Subcutaneous preadipocyte (primary cell): ENCODE measurements around the gene UTRN.

- CAGE, long polyA plus RNA, result no peak
Measured at GRCh38 chr6:144159733-144160130, 9.4 kb downstream of the STX11 start.

GRCh38 chr6:144170049-144170628 lies 19.8 kb downstream of the STX11 start:
- CAGE, long polyA plus RNA, result no peak

- CAGE, long polyA plus RNA, result no peak
Measured at GRCh38 chr6:144265929-144266437, 19.2 kb upstream of the UTRN start.

- CAGE, long polyA plus RNA, result no peak
Measured at GRCh38 chr6:144284525-144285713, at the start of gene UTRN. Gene UTRN (plus strand): TSS chr6:144285335.

GRCh38 chr6:144378252-144378899 lies 93.2 kb downstream of the UTRN start:
- CAGE, long polyA plus RNA, result no peak

- CAGE, long polyA plus RNA, result no peak
Measured at GRCh38 chr6:144415080-144415486, 129.9 kb downstream of the UTRN start.

GRCh38 chr6:144623670-144624469 lies 338.7 kb downstream of the UTRN start:
- CAGE, long polyA plus RNA, result no peak

DNA sequence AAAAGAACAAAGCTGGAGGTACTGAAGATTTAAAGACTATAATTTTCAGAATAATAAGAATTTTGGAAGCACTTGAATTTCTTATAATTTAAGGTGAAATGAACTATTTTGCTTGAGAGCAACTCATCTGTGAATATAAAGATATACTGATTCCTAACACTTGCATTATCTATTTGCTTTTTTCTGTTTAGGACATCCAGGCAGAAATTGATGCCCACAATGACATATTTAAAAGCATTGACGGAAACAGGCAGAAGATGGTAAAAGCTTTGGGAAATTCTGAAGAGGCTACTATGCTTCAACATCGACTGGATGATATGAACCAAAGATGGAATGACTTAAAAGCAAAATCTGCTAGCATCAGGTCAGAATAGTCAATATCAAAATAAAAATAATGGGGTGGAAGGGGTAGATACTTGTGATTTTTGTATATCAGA lies 393.1 kb downstream of the UTRN start:
- CAGE, long polyA plus RNA, result no peak

DNA sequence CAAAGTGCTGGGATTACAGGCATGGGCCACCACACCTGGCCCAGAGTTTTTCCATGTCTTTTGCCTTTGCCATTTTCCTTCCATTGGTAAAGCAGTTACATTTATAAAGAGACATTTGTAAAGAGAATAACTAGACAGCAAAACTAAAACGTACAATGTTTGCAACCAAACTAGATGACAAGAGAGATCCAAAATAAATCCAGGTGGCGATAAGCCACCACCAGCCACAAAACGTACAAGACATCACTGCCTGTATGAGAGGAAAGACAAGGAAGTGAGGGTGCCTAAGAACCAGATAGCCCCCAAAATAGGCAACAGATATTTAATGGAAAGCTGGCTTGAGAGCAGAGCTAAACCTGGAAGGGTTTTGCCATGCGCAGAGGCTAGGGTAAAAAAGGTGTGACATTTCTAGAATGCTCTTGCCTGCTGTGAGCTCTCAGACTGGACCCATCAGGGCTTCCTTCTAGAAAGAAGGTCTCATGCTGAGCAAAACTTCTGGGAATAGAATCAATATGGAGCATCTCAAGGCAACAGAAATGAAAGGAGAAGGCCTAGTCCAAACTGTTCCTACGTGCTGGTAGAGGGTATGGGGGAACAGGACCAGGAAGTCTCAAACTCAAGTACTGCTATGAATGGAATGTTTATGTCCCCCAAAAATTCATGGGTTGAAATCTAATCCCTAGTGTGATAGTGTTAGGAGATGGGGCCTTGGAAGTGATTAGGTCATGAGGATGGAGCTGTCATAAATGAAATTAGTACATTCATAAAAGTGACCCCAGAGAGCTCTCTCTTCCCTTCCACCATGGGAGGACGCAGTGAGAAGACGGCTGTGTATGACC lies 528.5 kb downstream of the UTRN start:
- CAGE, long polyA plus RNA, result no peak

- CAGE, long polyA plus RNA, result no peak
Measured at GRCh38 chr6:145076180-145076627, 659.1 kb downstream of the EPM2A start.

GRCh38 chr6:146770916-146771605 lies 172.3 kb downstream of the ADGB start:
- CAGE, long polyA plus RNA, result no peak

GRCh38 chr6:146803493-146804065 lies 204.8 kb downstream of the ADGB start:
- CAGE, long polyA plus RNA, result no peak

- CAGE, long polyA plus RNA, result no peak
Measured at GRCh38 chr6:146860464-146861306, 261.9 kb downstream of the ADGB start.

- CAGE, long polyA plus RNA, result no peak
Measured at GRCh38 chr6:146889253-146889644, 290.5 kb downstream of the ADGB start.

DNA sequence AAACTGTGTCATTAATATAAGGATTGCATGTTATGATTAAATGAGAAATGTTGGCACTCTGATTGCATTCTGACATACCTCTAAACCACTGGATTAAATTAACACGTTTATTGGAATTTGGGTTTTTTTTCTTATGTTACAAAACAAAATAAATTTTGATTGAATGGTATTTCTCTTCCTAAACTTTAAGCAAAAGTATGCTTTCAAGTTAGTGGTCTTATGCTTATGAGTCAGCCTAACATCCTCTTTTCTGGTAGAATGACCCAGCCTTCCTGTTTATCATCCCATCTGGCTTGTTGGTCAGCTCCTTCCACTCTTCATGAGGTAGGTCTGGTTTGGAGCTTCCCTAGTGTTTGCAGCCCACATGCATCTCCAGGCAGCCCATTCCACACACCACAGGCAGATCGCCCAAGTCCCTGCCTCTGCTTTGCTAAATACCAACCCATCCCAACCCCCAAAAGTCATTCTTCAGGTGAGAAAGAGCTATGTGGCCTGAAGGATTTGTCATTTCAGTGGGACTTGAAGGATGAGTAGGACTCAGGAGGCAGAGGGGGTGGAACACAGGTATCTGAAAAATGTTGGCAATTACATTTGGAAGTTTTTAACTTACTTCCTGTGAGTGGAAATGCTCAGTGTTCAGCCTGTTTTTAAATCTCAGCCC lies 293.9 kb downstream of the ADGB start:
- CAGE, long polyA plus RNA, result no peak

- CAGE, long polyA plus RNA, result no peak
Measured at GRCh38 chr6:147204459-147204792, 209 bp downstream of the STXBP5 start.

DNA sequence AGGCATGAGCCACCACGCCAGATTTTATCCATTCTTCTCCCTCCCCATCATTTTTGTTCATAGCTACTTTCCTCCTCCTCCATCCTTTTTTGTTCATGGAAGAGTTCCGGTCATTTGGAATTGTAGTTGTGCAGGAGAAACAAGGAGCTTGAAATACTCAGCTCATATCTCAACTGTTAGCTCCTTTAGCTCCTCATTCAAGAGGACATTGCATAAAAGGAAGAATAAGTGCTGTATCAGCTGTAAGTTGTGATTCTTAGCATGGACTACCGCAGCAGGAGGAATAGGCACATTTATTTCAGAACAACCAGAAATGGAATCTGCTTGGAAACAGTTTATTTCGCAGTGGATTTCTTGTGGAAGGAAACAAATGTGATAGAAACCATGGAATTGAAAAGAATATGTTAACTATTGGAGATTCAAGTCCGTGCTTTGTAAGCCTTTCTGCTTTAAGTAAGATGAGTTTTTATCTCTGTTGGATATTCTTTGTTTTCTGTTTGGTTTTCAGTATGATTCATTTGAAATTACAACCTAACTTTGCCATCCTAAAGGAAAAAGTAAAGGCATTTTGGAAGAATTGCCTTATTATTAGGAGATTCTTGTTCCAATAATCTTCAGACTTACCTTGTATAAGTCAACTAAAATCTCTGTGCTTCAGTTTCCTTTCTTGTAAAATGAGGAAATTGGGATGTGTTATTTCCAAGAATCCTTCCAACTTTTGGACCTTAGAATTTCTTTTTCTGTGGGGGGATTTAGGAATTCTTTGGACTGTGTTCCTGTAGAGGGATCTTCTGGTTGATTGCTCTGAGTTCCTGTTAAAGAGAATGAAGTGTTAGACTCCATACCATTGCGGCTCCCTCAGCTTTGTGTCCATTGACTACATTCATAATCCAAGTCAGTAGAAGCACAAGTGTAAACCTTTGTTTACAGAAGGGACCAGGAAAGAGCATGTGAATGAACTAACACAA lies 7.9 kb downstream of the STXBP5 start:
- CAGE, long polyA plus RNA, result no peak

DNA sequence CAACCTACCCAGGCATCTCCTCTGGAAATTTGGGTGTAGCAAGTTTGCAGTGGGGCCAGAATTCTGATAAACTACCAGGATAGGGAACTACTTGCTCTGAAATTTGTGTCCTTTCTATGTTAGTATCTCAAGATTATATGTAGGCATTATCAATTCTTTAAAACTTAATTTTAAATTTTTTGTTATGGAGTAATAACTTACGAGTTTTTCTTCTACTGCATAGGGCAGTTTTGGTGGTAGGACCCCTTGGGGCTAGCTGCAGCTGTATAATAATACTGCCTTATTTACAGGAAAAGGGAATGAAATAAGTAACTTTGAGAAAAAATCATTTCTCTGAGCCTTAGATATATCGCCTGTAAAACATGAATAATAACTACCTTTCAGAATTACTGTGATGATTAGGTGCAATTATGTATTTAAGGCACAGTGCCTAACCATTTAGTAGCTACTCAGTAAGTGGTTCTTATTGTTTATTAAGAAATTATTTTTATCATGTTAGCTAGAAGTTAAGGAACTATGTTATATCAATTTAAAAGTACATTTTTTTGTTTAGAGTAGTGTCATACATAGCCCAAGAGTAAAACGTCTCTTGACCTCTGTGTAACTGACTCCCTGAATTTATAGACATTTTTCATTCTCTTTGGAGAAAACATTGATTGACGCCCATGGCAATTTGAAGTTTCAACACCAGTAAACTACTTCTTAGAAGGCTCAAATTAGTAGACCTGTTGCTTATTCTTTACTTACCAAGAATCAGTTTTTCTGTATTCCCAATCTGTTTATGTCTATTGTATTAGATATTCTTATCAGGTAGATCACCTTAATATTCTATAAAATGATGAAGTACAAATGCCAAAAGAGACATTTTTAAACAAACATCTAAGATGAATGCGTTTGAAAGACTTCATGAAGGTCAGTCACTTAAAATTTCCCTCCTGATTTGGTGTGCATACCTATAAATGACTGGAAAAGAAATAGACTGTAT lies 28.4 kb downstream of the STXBP5 start:
- CAGE, long polyA plus RNA, result no peak

GRCh38 chr6:147250262-147251470 lies 46.4 kb downstream of the STXBP5 start:
- CAGE, long polyA plus RNA, result no peak

DNA sequence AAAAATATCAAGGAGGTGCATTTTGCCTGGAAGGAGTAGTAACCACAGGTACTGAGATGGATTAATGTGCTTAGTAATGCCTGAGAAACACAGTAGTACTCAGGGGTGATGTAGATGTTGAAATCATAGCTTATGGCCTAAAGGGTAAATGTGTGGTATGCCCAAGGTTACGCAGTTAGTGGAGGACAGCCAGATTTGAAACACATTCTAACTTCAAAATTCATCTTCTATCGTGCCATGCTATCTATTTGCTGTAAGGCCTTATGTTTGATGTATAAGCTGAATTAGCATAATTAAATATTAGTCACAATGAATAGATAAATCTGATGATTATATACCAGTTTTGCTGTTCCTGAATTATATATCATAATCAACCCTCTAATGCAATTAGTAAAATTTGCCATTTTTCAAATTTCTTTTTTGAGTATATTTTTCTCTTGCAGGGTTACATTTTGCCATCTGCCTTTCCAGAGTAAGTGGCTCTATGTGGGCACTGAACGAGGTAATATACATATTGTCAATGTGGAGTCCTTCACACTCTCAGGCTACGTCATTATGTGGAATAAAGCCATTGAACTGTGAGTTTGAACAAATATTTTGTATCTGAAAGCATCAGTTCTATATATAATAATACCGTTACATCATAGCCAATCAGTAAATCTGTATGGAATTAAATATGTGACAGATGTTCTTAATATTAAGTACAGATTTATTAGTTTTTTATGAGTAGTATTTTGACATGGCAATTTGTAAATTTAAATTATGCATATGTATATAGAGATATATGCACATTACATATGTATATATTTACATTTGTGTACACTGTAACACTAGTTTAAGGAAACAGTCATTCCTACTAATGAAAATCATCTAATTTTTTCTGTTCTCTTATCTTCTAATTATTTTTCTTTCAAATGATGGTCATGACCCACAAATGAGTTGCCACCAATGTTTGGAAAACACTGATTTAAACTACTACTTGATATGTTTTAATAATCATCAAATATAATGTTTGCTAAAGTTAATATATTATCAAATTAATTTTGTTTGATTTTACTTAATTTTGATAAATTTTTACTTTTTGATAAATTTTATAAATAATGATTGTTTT lies 56.3 kb downstream of the STXBP5 start:
- CAGE, long polyA plus RNA, result no peak